Mesenchymal stem cell of the bone marrow (primary cell): ENCODE results near the genes SLC37A2, PUS3, DDX25 and FOXRED1.

GRCh38 chr11:125062470-125063521 is at the start of gene SLC37A2:
SLC37A2 (plus strand) TSS chr11:125063305.
- CAGE, long polyA plus RNA = no peak

DNA sequence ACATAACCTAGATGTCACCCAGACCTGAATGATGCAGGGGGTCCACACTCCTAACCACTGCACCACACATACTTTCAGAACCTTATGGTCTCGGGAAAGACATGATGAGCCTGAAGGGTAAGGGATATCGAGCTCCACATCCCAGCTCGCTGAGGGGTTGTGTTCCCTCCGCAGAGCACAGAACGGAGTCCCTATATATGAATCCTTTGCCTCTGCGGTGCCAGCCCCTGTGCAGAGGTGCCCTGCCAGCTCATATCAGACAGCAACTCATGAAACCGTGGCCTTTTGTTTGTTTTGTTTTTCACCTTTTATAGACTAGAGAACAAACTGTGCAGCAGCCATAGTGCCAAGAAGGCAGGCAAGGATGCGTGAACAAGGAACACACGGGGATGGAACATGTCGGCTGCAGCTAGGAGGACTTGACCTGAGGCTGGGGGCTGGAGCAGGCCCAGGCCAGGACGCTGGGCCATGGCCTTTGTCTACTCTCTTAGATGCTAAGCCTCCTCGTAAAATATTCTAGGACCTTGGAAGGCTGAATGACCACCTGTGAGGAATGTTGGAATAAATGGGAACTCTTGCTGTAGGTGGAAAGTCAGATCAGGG is 109.8 kb downstream of the PKNOX2 start:
- CAGE, long polyA plus RNA = no peak

- CAGE, long polyA plus RNA = no peak
Measured at GRCh38 chr11:125286536-125286796, 121.9 kb downstream of the PKNOX2 start.

- CAGE, long polyA plus RNA = no peak
Measured at GRCh38 chr11:125902649-125903440, at the start of gene PUS3. PUS3 (minus strand) TSS chr11:125903206.

- CAGE, long polyA plus RNA = no peak
Measured at GRCh38 chr11:125903891-125904937, at the start of gene DDX25. DDX25 (plus strand) TSS chr11:125904508.

- CAGE, long polyA plus RNA = no peak
Measured at GRCh38 chr11:125941447-125942411, 4.1 kb upstream of the VSIG10L2 start.

GRCh38 chr11:125951018-125951640 is 5.3 kb downstream of the VSIG10L2 start:
- CAGE, long polyA plus RNA = no peak

GRCh38 chr11:125956229-125956800 is 10.5 kb downstream of the VSIG10L2 start:
- CAGE, long polyA plus RNA = no peak

- CAGE, long polyA plus RNA = no peak
Measured at GRCh38 chr11:125994582-125995222, 48.9 kb downstream of the VSIG10L2 start.

- CAGE, long polyA plus RNA = start-site peak on the minus strand at chr11:126268888-126268901, 94 and 83 reads in 2 replicates
Measured at GRCh38 chr11:126268739-126269770, at the start of gene FOXRED1. FOXRED1 (plus strand) TSS chr11:126269154.

DNA sequence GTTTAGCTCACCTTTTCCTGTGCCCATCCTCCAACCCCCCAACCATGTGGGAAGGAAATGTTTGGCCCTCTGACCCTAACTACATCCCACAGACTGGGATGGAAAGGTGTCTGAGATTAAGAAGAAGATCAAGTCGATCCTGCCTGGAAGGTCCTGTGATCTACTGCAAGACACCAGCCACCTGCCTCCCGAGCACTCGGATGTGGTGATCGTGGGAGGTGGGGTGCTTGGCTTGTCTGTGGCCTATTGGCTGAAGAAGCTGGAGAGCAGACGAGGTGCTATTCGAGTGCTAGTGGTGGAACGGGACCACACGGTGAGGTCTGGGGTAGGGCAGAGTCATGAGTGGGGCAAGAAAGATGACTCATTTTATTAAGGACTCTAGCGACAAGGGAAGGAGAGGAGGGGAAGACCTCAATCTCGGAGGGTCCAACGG is 2.4 kb downstream of the FOXRED1 start:
- CAGE, long polyA plus RNA = no peak

DNA sequence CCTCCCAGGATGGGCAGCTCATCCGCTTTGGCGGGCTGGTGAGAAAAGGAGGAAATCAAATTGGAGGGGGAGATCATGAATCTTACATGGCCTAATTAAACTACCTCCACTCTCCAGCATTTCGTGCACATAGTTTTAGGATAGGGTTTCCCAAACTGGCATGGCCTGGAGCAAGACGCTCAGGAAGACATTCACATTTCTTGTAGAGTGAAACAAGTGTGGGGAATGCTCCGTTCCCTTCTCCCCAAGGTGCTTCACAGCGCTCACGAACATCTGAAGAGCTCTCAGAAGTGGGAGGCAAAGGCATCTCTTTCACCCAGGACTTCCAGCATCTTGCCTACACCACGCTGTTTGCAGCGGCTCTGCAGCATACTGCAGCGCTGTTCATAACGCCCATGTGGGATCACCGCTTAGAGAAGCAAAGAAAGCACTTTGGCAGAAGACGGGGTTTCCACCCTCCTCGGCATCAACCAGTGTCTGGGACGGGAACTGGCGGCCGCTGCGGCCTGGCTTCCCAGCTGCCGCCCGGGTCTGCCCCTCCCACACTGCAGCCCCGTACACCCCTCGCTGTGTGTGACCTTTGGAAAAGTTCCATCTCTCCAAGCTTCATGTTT is 702 bp upstream of the TIRAP start:
- CAGE, long polyA plus RNA = no peak

GRCh38 chr11:126326140-126326378 is 22.2 kb downstream of the DCPS start:
- CAGE, long polyA plus RNA = no peak

DNA sequence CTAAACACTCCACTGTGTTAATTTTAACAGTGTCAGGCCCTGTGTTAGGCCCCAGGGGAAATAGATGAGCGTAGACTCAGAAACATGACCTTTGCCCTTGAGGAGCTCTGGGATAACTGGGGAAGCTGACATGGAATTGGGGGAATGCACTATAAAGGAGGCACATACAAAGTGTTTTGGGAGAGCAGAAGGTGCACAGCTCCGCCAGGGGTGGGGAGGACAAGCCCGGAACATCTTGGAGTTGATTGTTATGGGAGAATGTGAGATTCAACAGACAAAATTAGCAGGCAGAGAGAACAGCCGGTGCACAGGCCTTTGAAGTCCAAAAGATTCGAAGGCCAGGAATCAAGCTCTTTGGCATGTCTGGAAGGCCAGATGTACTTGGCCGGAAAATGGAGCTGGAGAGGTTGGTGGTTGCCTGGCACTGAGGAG is 71.8 kb downstream of the ST3GAL4 start:
- CAGE, long polyA plus RNA = no peak

- CAGE, long polyA plus RNA = no peak
Measured at GRCh38 chr11:126430608-126431020, 75.1 kb downstream of the ST3GAL4 start.

- CAGE, long polyA plus RNA = no peak
Measured at GRCh38 chr11:126585772-126586353, 230.4 kb downstream of the ST3GAL4 start.

DNA sequence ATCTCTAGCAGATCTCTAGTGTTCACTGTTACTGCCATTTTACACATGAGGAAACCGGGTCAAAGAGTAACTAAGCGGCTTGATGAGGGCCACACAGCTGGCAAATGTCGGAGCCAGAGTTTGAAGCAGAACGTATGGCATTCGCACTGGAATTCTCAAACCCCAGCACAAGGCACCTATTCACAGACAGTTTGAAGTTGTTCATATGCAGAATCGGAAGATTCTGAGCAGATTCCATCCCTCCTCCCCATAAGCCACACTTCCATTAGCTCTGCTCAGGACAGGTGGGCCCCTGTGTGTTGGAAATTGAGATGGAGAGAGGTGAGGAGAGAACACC is 275.7 kb downstream of the ST3GAL4 start:
- CAGE, long polyA plus RNA = no peak

- CAGE, long polyA plus RNA = no peak
Measured at GRCh38 chr11:128341094-128341774, 246.1 kb downstream of the ETS1 start.

- CAGE, long polyA plus RNA = no peak
Measured at GRCh38 chr11:128345310-128345944, 241.9 kb downstream of the ETS1 start.

- CAGE, long polyA plus RNA = no peak
Measured at GRCh38 chr11:128457108-128457680, 130.2 kb downstream of the ETS1 start.